Pericardium (tissue), 1 donor: ENCODE measurements around a stretch of chr10.

DNA sequence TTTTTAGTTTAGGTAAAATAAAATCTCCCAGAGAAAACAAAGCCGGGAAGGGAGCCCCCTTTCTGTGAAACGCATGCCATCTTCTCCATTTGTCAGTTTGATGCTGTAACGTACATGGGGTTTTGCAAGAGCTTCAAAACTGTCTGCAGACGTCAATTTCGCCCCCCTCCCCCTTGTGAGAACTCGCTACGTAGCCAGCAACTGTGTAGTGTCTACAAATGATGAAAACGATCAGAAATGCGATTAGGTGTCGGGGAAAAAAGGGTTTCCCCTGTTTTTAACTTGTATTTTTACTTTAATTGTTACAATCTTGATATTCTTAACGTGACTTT is 972 bp downstream of the PDCD4 start:
- RRBS = no CpG with 5 or more reads among the region's 11 CpGs

DNA sequence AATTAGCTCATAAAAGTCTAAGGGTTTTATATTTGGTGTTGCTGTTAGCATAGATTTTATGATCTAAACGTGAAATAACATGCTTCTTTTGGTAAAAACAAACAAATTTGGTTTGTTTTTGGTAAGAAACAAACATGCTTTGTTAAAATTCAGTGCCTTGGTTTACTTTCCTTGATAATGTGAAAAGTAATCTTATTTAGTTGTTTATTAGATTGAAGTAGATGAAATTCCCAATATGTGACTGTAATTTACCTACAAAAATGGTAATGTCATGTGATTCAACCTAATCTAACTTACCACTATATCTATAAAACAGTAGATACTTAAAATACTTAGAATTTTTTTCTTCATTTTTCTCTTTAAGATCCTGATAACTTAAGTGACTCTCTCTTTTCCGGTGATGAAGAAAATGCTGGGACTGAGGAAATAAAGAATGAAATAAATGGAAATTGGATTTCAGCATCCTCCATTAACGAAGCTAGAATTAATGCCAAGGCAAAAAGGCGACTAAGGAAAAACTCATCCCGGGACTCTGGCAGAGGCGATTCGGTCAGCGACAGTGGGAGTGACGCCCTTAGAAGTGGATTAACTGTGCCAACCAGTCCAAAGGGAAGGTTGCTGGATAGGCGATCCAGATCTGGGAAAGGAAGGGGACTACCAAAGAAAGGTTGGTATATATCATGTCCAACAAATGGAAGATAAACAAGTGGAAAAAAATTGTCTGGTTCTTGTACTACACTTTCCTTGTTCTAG is 9.3 kb downstream of the PDCD4 start:
- RRBS = 60% methylated on average over 1 of the region's 10 CpGs

DNA sequence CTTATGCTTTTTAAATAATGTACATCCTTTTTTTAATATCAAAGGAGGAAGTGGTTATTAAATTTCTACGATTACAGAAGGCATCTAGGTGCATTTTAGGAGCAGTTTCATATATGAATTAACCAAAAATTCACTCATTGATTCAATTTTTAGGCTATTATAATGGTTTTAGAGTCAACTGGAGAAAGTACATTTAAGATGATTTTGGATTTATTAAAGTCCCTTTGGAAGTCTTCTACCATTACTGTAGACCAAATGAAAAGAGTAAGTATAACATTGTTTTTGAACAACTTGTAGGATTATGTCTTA is 22.5 kb downstream of the PDCD4 start:
- RRBS = no CpG with 5 or more reads among the region's 1 CpG

DNA sequence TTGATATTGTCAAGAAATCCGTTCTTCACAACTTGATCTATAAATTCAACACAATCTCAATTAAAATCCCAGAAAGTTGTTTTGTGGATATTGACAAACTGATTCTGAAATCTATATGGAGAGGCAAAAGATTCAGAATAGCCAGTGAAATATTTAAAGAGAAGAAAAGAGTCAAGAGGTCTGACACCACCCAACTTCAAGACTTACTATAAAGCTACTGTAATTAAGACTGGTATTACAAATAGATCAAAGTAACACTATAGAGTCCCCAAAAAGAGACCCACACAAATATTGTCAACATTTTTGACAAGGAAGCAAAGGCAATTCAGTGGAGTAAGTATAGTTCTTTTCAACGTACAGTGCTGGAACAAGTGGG is 52.3 kb upstream of the ADRA2A start:
- RRBS = no CpG with 5 or more reads among the region's 2 CpGs

DNA sequence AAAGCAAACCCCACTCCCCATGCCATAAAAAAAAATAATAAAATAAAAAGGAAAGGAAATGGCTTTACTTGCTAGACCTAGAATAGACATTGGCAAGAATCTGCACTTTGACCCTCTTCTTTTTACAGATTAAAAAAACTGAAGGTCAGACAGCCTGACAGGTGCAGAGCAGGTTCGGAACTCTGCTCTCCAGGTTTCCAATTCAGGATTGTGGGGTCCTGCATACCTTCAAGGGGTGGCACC is 93.8 kb downstream of the GPAM start:
- RRBS = no CpG with 5 or more reads among the region's 1 CpG

- RRBS = no CpG with 5 or more reads among the region's 7 CpGs
Observed at GRCh38 chr10:112333171-112333890, 40.6 kb upstream of the ACSL5 start.

GRCh38 chr10:112376996-112377454 is 3.1 kb downstream of the ACSL5 start:
- RRBS = no CpG with 5 or more reads among the region's 9 CpGs

GRCh38 chr10:112460777-112461499 is 13.9 kb downstream of the VTI1A start:
- RRBS = no CpG with 5 or more reads among the region's 3 CpGs

- RRBS = no CpG with 5 or more reads among the region's 8 CpGs
Observed at GRCh38 chr10:112577882-112578253, 130.9 kb downstream of the VTI1A start.

DNA sequence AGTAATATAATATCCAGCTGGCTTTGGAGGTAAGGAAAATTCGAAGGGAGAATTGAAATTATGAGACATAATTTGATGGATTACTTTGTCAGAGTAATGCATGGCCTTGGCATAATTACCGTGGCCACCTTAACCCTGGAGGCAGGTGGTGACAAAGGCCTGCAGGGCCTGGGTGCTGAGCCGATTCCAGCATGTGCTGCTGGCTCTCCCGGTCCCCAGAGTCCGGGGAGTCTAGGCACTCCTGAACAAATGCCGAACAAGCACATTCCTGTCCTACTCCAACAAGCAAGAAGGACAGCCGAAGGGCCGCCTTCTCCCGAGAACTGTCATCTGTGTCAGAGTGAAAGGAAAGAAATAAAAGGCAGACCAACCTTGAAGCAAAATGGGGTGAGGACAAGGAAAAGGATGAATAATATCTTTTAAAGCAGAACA is 166.4 kb upstream of the TCF7L2 start:
- RRBS = no CpG with 5 or more reads among the region's 9 CpGs

- RRBS = no CpG with 5 or more reads among the region's 17 CpGs
Observed at GRCh38 chr10:112955640-112956820, 6.0 kb downstream of the TCF7L2 start.

GRCh38 chr10:112959055-112960071 is 9.3 kb downstream of the TCF7L2 start:
- RRBS = no CpG with 5 or more reads among the region's 8 CpGs

DNA sequence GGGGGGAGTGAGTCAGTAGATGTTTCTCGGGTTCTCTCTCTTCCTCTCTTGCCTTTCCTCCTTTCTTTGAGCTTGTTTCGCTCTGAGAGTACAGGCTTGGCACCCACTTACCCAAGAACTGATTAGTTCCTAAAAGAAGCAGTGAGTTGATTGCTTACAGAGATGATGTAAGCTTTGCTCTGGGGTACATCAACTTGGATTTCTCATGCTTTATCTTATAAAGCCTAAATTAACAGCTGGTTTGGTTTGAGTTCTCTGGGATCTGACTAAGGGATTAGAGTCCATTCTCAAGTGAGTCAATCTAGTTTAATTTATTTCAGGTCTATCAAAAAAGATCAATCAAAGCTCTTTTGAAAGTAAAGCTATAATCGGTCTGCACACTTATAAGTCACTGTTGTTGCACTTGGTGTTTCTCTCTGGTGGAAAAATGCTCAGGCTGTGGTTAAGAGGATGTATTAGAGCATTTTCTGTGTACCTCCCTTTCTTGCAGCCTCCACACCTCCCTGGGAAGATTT is 36.2 kb downstream of the TCF7L2 start:
- RRBS = no CpG with 5 or more reads among the region's 3 CpGs

- RRBS = no CpG with 5 or more reads among the region's 7 CpGs
Observed at GRCh38 chr10:112996580-112997400, 46.7 kb downstream of the TCF7L2 start.

GRCh38 chr10:113003379-113004403 is 53.6 kb downstream of the TCF7L2 start:
- RRBS = no CpG with 5 or more reads among the region's 12 CpGs

DNA sequence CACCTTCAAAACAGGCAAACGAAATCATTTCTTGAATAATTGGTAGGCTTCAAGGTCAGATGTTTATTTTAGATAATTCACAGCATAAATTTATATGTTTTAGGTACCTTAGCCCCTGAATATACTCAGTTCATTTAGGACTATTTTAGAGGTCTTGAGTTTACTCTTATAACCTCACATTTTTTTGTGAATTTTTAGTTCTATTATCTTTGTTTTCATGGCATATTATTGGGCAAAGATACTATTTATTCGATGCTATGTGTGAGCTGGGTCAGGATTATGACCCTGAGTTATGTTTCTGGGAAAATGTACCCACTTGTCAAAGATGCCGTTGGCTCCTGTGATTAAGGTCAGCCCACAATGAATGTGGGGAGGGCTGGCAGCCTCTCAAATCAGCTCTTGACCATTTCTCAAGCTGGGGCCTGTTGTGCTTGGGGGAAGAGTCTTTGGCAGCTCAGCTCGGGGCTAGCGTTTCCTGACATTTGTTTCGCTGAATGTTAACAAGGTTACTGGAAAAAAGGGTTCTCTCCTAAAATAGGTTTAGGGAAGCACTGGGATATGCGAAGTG is 97.5 kb downstream of the TCF7L2 start:
- RRBS = no CpG with 5 or more reads among the region's 7 CpGs

DNA sequence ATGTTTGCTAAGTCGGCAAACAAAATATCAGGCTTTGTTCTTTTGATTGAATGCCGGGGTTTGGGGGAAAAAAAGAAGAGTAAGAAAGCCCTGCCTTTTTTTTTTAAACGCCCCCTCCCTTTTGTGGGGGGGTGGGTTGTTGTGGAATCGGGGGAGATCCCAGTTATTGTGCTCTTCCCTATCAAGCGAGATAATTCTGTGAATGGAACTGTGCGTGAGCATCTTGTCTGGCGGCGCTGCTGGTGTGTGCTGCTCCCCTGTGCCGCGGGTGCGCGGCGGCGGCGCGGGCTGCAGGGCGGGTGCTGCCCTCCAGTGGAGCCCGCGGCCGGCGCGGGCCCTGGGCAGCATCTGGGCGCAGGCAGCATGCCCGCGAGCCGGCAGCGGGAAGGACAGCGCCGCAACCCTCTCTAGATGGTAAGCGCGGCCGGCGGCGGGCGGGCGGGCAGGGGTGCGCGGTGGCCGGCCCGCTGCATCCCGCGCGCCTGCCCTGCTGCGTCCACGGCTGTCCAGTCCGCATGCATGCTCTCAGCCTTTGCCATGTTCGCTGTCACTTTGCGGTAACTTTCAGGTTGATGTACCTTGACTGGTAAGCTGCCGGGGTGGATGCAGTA is 176.5 kb downstream of the TCF7L2 start:
- RRBS = 2% methylated on average over 20 of the region's 49 CpGs

GRCh38 chr10:113162920-113163377 is 212.9 kb downstream of the TCF7L2 start:
- RRBS = no CpG with 5 or more reads among the region's 7 CpGs

DNA sequence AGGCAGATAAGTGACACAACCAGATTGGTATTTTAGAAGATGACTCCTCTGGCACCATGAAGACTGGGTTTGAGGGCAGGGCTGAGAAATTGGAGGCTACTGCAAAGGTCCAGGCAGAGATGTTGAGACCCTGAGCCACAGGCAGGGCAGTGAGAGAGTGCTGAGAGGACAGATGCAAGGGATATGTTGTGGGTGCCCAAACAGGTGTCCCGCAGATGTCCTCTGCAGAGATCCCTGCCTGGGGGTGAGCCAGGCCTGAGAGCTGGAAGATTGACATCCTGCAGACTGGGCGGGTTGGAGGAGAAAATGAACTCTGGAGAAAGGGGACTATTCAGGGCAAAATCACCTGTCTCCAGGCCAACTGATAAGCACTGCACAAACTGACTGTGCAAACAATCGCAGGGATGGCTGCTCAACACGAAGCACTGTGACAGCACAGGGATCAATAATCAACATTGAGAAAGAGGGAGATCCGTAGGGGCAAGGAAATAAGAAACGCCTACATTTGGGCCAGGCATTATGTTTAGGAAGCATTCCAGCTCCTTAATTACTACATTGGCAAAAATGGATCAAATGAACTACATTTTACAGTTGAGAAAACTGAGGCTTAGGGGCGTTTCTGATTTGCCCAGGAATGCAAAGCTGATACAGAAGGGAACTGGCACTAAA is 11.7 kb upstream of the HABP2 start:
- RRBS = no CpG with 5 or more reads among the region's 7 CpGs

DNA sequence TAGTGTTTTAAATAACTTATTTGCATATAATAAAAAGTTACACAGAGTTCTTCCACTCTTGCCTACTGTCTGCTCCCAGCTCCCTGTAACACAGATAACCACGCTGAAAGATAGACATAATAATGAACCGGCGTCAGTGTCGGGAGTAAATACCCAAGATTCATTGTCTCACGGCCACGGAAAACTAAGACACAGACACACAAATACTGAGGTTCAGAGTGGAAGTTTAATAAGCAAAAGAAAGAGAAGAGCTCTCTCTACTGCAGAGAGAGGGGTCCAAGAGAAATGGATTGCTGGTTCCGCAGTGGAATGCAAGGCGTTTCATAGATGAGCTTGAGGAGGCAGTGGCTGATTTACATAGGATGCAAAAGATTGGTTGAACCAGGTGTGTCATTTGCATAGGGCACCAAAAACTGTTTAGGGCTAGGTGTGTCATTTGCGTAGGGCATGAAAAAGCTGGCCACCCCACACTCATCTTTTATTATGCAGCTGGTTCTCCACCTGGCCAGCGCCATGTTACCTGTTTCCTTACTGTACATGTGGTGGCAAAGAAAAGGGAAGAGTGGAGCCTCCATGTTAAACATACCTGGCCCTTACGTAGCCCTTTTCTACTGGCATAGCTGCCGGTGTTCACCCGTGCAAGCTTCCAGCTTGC is 32.9 kb downstream of the CASP7 start:
- RRBS = no CpG with 5 or more reads among the region's 13 CpGs